Fibroblast of the aortic adventitia (primary cell): ENCODE measurements around a stretch of chr10.

GRCh38 chr10:18343527-18344063 is 203.4 kb downstream of the CACNB2 start:
- CAGE, long polyA plus RNA = no peak

DNA sequence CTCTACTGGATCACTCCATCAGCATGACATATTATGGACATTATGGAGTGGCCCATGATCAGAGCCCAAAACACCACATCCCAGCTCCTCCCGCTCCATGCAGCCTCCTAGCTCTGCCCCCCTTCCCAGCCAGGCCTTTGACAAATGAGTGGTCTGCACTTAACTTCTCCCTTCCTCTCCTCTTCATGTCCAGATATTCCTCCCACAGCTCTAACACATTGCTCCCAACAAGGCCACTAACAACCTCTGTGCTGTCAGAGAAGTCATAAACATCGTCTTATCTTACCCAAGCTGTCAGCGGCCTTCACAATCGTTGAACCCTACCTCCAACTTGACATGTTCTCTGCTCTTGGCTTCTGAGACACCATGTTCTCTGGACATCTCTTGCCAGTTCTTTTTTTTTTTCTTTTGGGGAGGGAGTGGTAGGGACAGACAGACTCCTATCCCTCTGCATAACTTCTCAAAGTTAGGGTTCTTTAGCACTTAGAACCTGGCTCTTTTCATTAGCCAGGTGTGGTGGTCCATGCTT is 187.6 kb downstream of the NSUN6 start:
- CAGE, long polyA plus RNA = no peak

DNA sequence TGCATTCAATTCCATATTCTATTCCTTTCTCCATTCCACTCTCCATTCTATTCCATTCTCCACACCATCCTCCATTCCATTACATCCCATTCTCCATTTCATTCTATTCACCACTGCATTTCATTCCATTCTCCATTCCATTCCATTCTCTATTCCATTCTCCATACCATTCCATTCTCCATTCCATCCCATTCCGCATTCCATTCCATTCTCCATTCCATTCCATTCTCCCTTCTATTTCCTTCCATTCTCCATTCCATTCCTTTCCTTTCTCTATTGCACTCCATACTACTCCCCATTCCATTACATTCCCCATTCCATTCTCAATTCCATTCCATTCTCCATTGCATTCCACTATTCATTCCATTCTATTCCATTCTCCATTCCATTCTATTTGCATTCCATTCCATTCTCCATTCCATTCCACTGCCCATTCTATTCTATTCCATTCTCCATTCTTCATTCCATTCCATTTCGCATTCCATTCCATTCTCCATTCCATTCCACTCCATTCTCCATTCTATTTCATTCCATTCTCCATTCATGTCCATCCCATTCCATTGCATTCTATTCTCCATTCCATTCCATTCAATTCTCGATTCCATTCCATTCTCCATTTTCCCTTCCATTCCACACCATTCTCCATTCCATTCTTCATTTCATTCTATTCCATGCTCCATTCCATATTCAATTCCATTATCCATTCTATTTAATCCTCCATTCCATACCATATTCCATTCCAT is 81.6 kb downstream of the NSUN6 start:
- CAGE, long polyA plus RNA = no peak

GRCh38 chr10:18610083-18611019 is 41.0 kb downstream of the NSUN6 start:
- CAGE, long polyA plus RNA = no peak

DNA sequence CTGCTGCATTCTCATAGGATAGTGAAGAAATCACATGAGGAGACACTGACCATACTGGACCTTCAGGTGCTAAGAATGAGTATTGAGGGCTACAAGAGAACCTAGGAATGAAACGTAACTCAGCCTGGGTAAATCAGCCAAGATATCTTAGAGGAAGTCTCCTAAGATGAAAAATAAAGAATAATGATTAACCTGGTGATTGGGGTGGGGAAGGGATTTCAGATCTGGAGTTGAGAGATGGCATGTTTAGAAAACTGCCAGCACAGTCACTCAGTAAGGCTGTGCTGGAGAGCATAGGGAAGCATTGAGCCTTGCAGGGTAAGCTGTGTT is 2.0 kb upstream of the MALRD1 start:
- CAGE, long polyA plus RNA = no peak

- CAGE, long polyA plus RNA = no peak
These were observed 16.6 kb downstream of the PLXDC2 start for GRCh38 chr10:19832457-19833573.

GRCh38 chr10:19941070-19941669 is 124.9 kb downstream of the PLXDC2 start:
- CAGE, long polyA plus RNA = no peak

- CAGE, long polyA plus RNA = no peak
These were observed 56.5 kb downstream of the NEBL start for GRCh38 chr10:20840629-20841061.

DNA sequence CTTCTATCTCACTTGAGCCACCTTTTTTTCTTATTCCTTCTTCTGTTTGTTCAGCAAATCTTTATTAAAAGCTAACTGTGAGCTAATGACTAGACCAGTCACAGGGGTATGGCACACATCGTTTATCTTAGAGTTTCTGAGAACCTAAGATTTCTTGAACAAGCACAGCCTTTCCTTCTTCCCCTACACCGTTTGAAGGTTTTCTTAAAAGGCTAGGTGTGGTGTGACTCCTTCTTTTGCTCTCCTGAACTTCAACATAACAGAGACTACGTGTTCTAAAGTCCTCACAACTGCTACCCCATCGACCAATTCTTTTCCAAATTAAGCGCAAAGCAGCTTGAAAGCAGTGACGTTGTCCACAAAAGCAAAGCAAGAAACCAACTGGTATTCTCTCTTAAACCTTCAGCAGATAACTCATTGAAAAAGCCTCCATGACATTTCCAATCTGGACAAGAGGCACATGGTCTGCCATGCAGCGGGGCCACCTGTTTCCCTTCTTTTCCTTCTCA is 262.1 kb upstream of the NEBL start:
- CAGE, long polyA plus RNA = no peak

- CAGE, long polyA plus RNA = no peak
These were observed 278.1 kb upstream of the NEBL start for GRCh38 chr10:21175123-21175637.

GRCh38 chr10:21237901-21238326 is 287.6 kb downstream of the SKIDA1 start:
- CAGE, long polyA plus RNA = no peak

GRCh38 chr10:21330018-21330362 is 195.5 kb downstream of the SKIDA1 start:
- CAGE, long polyA plus RNA = no peak

- CAGE, long polyA plus RNA = no peak
These were observed 8.5 kb downstream of the SKIDA1 start for GRCh38 chr10:21516775-21517586.

GRCh38 chr10:21526950-21527714 is 1.6 kb upstream of the SKIDA1 start:
- CAGE, long polyA plus RNA = no peak

- CAGE, long polyA plus RNA = no peak
These were observed 3.3 kb upstream of the SKIDA1 start for GRCh38 chr10:21528729-21529328.

DNA sequence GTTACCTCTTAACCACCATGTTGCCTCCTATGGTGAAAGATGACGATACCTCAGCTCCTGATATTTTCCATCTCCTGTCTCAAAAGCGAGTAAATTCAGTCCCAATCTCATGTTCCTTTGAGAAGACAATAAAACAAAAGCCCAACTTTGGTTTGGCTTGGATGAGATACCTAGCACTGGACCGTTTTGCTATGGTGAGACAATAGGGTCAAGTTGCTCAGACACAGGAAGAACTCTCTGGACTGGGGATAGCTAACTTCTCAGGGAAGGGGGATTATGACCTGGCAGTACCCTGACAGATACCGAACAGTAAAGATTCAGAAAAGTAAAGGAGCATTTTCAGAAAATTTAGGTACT is 10.1 kb downstream of the MLLT10 start:
- CAGE, long polyA plus RNA = no peak

DNA sequence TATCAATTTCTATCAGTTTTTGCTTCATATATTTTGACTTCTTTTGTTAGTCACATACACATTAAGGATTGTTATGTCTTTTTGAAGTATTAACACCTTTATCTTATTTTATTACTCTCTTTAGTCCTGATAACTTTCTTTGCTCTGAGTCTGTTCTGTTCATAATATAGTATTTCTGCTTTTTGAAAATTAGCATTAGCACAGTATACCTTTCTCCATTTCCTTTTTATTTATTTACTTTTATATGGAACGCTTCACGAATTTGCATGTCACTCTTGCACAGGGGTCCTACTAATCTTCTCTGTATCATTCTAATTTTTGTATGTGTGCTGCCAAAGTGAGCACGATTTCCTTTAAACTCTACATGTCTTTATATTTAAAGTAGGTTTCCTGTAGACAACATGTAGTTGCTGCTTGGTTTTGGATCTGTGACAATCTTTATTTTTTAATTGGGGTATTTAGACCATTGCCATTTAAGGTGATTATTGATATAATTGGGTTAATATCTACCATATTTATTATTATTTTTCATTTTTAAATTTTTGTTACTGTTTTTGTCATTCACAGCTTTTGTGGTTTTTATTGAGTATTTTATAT is 127.5 kb downstream of the MLLT10 start:
- CAGE, long polyA plus RNA = no peak

- CAGE, long polyA plus RNA = no peak
These were observed 159.0 kb downstream of the MLLT10 start for GRCh38 chr10:21692990-21693442.

- CAGE, long polyA plus RNA = no peak
These were observed 13.0 kb upstream of the EBLN1 start for GRCh38 chr10:22230860-22231169.

DNA sequence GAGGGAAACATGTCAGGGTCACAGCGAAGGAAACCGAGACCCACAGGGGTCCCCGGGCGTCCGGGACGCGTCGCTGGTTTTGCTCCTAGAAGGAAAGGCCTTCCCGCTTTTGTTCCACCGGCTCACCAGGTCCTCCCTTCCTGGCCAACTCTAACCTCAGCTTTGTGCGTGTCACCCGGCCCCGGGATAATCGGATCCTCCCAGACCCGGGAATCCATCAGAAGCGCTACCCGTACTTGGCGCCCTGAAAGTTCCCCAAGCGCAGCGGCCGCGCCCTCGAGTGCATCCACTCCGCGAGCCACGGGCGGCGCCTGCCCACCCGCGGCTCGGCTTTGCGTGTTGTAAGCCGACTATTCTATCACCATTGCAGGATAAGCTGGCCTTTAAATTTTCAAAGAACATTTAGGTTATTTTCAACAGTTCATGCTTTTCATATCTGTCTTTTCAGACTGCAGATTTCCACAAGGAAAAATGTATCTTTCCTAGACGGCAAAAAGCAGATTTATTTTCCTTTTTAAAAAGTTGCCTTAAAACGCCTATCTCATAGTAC is 35.7 kb upstream of the EBLN1 start:
- CAGE, long polyA plus RNA = no peak